Tongue (tissue), 2 donors: ENCODE measurements around the gene FAM9C.

GRCh38 chrX:9654029-9654574 lies 111.5 kb downstream of the GPR143 start:
- RAMPAGE, long total RNA, result no peak

- RAMPAGE, long total RNA, result no peak
Measured at GRCh38 chrX:9661546-9662545, 103.8 kb downstream of the GPR143 start.

DNA sequence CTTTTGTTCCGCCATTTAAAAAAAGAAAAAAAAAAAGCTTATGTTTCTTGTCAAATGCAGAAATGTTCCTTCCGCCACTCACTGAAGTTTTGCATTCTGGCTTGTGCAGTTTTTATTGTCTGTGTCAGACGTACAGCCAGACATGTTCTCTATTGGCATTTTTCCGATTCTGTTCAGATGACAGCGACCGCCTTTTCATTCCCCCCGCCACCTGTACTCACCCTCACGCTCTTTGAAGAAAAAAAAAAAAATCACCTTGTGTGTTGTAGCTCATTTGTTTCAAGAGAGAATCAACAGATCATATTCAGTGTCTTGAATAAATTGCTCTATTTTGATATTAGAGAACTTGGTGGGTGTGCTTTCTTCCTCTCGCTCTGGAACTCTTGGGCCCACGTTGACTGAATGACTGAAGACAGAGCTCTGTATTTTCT lies 46.2 kb downstream of the GPR143 start:
- RAMPAGE, long total RNA, result no peak

DNA sequence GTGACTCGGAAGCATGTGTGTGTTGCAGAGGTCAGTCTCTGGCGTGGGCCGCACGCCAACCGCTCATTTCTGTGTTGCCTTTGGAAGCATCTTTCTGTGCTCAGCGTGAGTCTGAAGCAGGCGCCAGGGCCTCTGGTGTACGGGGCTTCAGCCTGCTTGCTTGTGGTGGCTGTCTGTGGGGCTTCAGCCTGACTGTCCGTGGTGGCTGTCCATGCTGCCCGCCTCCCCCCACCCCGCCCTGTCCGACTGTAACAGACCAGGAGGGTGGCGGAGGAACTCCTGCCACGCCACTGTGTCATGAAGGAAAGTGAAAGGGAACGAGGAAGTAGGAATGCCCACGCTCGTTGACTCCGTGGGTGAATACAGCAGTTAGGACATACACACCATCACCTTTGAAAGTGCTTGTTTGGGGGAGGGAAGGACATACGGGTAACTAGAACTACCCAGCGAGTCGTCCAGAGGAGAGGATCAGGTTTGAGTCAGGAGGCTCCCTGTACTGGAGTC lies 14.6 kb upstream of the CLCN4 start:
- RAMPAGE, long total RNA, result no peak

DNA sequence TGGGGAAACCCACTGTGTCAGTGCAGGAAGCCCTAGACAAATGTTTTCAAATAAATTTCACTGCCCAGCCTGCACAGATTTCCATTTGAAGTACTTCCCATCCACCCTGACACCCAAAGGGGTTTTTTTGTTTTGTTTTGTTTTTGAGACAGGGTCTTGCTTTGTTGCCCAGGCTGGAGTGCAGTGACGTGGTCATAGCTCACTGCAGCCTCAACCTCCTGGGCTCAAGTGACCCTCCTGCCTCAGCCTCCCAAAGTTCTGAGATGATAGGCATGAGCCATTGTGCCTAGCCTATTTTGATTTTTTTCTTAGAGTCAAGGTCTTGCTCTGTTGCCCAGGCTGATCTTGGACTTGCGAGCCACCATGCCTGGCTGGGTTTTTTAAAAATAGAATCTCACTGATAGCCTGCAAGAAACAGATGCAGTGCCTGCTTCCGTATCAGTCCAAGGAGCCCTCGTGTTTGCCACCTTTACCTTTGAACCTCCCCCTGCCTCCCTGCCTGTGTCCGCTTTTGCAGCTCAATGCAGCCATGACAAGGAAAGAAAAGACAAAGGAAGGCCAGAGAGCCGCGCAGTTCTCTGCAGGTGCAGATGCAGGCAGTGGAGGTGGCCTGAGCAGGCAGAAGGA lies 13.3 kb upstream of the CLCN4 start:
- RAMPAGE, long total RNA, result no peak

- RAMPAGE, long total RNA, result no peak
Measured at GRCh38 chrX:10536486-10537240, 83.7 kb downstream of the MID1 start.

DNA sequence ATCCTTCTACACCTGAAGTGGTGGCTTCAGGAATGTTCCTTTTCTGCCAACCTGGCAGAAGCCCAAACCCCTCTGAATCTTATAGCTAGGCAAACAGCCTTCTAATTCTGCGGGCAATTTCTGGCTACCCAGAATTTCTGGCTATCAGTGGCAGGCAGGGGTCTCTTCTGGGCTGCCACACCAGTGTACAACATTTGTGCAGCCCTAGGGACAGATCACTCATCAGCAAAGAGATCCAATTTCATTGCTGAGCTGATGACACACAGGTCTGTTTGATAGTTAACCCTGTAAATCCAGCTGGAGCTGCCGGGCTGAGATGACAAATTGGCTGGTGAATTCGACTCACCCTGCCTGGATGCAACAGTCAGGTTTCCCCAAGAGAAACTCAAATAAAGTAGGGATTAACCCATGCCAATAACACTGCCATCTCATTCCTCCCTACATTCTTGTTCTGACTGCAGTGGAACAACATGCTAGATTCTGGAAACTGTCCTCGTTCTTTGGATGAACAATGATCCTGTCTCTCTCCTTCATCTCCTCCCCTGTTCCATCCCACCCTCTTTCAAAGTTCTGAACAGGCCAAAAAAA lies 2.3 kb downstream of the MID1 start:
- RAMPAGE, long total RNA, result no peak

GRCh38 chrX:11370440-11370982 lies 77.3 kb downstream of the AMELX start:
- RAMPAGE, long total RNA, result no peak

GRCh38 chrX:11768059-11768633 lies 10.1 kb downstream of the MSL3 start:
- RAMPAGE, long total RNA, result no peak

DNA sequence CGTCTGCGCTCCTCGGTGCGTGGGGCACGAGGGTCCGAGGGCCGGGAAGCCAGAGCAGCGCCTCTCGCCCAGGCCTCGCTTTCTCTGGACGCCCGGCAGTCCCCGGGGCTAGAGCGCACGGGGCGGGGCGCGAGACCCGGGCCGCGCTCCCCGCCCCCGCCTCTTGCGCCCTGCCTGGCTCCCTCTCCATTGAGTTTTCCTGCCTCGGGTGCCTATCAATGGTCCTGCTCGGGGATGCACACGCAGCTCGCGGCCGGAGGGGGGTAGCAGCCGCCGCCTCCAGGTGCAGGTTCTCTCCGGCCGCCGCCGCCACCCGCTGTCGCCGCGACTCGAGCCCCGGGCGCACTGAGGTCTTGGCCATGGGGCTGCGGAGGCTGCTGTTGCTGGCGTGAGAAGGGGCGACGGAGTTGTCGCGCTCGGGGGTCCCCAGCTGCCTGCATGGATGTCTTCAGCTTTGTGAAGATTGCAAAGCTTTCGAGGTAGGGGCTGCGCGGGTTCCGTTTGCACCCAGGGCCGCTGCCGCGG lies 323 bp downstream of the FRMPD4 start:
- RAMPAGE, long total RNA, result no peak

- RAMPAGE, long total RNA, result no peak
Measured at GRCh38 chrX:12947121-12947626, 27.7 kb upstream of the TMSB4X start.

GRCh38 chrX:12949324-12950587 lies 25.2 kb upstream of the TMSB4X start:
- RAMPAGE, long total RNA, result no peak

- RAMPAGE, long total RNA, result no peak
Measured at GRCh38 chrX:12950588-12951448, 24.1 kb upstream of the TMSB4X start.

DNA sequence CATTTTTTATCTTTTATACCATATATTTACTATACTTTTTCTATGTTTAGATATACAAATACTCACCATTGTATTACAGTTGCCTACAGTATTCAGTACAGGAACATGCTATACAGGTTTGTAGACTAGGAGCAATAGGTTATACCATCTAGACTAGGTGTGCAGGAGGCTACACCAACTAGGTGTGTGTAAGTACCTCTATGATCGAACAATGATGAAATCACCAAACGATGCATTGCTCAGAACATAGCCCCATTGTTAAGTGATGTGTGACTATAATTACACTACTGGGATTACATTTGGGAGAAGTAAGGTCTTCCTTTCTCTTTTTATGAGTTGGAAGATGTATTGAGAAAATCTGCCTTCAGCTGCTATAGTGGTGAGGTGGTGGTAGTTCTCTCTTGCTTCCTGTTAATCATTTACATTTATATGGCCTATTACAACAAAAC lies 27.3 kb downstream of the TMSB4X start:
- RAMPAGE, long total RNA, result no peak

DNA sequence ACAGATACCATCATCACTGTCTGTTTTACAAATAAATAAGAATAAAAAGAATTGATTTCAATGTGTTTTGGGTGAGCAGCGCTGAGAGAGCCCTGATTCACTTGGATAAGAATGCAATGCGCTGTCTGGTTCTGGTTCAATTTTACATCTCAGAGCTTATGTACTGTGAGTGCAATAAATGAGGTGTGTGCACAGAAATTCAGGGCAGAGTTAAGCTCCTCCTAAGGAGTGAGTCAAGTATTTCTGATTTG lies 11.3 kb downstream of the FAM9C start:
- RAMPAGE, long total RNA, result no peak

GRCh38 chrX:13044376-13044925 lies at the start of gene FAM9C:
Gene FAM9C (minus strand): TSS chrX:13044620.
- RAMPAGE, long total RNA, result no peak

GRCh38 chrX:13047884-13048083 lies 3.4 kb upstream of the FAM9C start:
- RAMPAGE, long total RNA, result no peak

GRCh38 chrX:13074582-13075048 lies 30.2 kb upstream of the FAM9C start:
- RAMPAGE, long total RNA, result no peak

GRCh38 chrX:13167876-13168273 lies 123.5 kb upstream of the FAM9C start:
- RAMPAGE, long total RNA, result no peak

DNA sequence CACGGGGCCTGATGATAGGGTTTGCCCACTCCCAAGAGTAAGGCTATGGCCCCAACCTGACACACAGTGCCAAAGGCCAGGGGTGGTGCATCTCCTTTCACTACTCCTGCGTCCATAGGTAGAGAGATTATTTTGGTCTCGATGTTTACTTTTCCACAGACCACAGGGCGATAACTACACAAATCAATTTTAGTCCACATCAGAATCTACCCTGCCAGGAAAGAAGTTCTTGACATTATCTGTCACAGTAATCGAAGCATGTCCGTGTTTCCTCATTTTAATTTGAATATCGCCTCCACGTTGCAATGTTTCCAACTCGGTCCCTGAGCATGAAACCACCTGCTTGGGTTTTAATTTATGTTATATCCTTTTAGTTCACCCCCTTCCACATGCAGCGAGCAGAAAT lies 100.0 kb upstream of the ATXN3L start:
- RAMPAGE, long total RNA, result no peak